OCI-LY7 (cell line): ENCODE measurements around a stretch of chr13.

DNA sequence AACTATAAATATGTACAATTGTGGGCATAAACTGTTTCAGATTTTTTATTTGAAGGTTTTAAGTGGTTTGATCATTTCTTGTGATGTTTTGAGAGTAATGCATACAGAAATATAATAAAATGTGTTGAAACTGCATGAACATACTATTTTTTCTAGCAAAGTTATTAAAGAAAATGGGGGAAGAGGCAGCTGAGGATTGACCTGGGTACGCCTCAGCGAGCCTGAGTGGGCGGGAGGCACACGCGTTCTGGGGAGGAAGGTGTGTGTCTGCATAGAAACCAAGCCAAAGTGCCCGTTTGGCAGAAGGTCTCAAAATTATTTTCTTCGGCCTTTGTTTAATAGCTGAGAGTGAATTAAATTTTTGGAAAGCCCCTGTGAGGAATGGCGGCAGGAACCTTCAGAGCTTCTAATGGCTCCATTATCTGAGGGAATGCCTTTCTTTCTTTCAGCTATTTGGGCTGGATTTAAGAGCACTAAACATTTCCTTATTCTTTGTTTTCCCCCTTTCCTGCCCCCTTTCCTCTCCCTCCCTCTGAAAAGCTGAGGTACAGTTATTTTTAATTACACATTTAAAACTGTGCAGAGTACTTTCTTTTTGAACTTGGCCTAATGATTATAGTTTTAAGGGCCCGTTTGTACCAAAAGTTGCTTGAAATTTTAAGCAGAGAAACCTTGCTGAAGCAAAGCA is 5.2 kb downstream of the ZIC2 start:
- PRO-cap, result no peak
- RAMPAGE, long total RNA, result no peak

DNA sequence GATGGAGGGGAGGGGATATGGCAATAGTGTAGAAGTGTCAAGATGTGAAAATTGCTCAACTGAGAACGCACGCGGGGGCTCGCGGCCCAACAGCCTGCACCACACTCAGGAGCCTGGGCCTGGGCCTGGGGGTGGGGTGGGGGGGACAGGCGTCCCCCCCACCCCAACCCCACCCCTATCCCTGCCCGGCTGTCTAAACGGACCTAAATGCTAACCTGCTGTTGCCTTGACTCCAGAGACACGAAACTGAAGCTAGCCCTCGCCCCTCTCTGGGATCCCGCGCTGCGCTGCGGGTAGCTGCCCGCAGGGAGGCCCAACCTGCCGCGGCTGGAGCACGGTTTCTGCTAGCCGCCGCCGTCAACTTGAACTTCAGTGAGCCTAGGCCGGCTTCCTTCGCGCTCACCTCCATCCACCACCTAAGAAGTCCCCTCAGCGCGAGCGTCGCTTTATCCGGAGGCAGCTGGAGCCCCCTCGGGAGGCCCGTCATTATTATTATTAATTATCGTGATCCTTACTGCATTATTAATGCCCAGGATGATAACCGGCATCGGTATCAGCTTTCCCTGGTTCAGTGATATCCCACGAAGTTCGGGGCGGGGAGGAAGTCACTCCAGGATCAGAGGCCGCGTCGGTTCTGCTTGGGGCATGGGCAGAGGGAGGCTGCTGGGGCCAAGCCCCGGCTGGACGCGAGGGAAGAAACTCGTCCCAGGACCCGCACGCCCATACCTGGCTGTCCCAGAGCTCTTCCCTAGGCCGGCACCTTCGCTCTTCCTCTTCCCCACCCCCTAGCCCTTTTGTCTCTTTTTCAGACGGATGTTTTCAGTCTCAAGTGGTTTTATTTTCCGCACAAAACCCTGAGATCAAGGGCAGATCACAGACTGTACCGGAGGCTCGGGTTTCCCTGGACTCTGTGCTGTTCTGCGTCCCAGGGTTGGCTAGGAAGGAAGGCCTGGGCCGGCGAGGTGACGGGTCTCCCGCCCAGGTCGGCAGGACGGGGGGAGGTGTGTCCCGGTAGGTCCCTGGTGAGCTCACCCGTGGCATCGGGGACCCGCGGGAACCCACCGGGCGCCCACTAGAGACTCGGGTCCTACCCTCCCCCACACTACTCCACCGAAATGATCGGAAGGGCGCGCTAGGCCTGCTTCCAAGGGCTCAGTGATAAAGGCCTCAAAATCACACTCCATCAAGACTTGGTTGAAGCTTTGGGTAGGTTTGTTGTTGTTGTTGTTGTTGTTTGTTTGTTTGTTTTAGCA is 7.6 kb downstream of the ZIC2 start:
- PRO-cap, result no peak
- RAMPAGE, long total RNA, result no peak

DNA sequence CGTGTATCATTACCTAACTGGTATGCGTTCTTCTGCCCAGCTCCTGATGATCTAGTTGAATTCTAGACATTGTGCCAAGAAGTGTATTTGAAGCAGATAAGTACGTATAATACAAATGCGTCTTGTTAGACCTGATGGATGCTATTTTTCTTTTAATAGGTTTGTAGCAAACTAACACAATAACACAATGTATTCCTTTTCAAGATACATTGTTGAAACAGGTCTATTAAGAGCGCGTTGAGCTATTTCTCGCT is 14.6 kb downstream of the ZIC2 start:
- PRO-cap, result no peak
- RAMPAGE, long total RNA, result no peak

DNA sequence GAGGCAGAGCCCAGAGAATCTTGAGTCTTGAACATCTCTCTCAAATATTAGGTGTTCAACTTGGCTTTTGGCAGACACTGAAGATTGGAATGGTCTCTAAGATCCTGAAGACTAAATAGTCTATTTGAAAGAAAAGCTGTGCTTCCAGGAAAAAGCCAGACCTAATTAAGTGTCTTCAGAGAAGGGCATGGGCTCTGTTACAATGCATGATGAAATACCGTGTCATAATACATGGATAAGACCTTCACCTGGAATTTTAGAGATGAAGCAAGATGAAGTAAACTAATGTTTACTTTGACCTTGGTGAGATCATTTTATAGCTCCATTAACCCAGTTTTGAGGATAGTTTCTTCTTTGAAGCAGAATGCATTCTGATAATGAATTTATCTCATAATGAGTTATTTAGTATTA is 9.9 kb downstream of the PCCA start:
- PRO-cap, result no peak
- RAMPAGE, long total RNA, result no peak

- PRO-cap, result no peak
- RAMPAGE, long total RNA, result no peak
Observed at GRCh38 chr13:100129673-100129924, 40.7 kb downstream of the PCCA start.

DNA sequence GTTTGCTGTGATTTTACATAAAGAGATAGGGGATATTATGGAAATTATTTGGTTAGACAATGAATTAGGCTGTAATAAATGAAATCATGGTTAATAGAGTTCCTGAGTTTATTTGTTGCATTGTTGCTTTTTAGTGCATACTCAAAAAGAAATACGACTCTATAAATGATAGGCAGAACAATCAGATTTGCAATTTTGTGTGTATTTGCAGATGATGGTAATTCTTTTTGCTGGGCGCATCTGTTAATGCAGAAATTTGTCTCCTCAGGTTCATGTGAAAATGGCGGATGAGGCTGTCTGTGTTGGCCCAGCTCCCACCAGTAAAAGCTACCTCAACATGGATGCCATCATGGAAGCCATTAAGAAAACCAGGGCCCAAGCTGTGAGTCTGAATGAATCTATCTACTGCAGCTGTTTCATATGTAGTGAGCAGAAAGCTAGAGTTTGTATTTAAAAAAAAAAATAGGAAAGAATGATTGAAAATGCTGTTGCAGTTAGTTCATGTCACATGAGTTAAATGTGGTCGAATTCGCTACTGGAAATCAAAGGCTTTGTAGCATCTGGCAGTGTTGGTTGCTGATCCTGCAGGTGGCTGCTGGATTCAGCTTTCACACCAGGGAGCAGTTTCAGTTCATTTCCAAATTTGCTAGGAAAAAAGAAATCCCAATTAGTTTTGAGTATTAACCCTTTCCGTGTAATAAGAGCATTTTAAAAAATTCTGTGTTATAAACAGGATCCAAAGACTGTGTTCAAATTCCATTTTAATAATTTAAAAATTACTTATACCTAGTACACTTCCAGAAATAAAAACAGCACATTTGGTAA is 66.0 kb downstream of the PCCA start:
- PRO-cap, result no peak
- RAMPAGE, long total RNA, result no peak

DNA sequence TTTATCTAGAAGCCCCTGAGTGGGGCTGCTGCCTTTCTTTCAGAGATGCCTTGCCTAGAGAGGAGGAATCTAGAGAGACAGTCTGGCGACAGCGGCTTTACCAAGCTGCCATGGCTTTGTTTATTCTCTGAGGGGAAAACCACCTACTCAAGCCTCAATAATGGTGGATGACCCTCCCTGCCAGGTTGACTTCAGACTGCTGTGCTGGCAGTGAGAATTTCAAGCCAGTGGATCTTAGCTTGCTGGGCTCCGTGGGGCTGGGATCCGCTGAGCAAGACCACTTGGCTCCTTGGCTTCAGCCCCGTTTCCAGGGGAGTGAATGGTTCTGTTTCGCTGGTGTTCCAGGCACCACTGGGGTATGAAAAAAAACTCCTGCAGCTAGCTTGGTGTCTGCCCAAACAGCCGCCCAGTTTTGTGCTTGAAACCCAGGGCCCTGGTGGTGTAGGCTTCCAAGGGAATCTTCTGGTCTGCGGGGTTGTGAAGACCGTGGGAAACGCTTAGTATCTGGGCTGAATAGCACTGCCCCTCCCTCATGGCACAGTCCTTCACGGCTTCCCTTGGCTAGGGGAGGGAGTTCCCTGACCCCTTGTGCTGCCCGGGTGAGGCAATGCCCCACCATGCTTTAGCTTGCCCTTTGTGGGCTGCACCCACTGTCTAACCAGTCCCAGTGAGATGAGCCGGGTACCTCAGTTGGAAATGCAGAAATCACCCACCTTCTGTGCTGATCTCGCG is 211.9 kb downstream of the GGACT start:
- PRO-cap, result no peak
- RAMPAGE, long total RNA, result no peak

DNA sequence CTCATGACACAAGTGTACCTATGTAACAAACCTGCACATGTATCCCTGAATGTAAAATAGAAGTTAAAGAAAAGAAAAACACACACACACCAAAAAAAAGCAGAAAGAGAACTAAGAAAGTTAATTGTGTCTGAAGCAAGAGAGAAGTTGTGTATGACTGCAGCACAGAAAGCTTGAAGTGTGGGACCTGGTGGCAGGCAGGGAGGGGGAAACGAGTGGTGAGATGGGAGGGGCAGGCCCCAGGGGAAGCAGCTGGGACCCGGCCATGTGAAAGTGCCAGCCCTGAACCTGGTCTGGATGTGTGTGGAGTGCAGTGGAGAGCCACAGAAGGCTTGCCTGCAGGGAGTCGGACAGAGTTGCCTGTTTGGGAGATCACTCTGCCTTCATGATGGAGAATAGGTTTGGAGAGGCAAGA is 199.0 kb downstream of the GGACT start:
- PRO-cap, result no peak
- RAMPAGE, long total RNA, result no peak

GRCh38 chr13:100436057-100436618 is 152.5 kb downstream of the GGACT start:
- PRO-cap, result no peak
- RAMPAGE, long total RNA, result no peak

DNA sequence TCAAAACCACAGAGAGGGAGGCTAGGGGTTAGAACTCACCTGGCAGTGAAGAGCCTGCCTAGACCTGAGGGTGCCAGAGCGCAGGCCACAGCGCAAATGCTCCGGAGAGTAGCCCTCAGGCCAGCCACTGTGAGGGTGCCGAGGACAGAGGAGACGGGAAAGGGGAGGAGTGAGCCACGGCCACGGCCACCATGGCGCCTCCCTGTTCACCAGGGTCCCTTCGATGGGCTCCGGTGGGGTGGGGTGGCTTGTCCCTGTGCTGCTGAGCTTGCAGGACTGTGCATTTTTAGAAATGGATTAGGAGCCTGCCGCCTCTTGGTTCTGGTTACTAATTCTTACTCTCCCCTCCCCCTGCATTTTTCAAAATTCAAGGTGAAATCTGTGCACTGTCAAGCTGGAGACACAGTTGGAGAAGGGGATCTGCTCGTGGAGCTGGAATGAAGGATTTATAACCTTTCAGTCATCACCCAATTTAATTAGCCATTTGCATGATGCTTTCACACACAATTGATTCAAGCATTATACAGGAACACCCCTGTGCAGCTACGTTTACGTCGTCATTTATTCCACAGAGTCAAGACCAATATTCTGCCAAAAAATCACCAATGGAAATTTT is 58.8 kb downstream of the GGACT start:
- PRO-cap, result no peak
- RAMPAGE, long total RNA, result no peak

GRCh38 chr13:100533459-100533995 is 55.1 kb downstream of the GGACT start:
- PRO-cap, result no peak
- RAMPAGE, long total RNA, result no peak

DNA sequence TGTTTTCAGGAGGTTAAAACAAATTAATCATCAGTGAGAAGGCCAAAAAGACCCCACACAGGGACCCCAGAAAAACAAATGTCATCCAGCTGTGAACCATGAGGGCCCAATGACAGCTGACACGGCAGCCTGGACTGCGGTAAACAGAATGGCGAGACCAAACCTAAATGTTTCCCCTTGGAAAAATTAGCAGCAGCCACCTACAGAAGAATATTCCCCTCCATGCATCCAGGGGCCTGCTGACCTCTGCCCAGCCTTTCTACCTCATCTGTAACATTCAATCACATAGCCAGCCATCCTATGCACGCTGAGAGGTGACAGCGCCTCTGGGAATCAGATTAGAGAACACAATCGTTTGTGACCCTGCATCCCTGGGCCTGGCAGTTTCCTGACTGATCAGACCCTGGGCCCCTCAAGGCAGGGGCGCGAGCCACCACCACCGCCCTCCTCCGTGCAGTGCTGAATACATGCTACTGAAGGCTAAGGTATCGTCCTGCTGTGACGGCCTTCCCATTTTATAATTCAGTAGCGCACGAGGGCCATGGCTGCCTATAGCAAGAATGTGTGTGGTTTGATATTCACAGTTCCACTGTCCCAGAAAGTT is 1.3 kb downstream of the TMTC4 start:
- PRO-cap, result no peak
- RAMPAGE, long total RNA, result no peak

DNA sequence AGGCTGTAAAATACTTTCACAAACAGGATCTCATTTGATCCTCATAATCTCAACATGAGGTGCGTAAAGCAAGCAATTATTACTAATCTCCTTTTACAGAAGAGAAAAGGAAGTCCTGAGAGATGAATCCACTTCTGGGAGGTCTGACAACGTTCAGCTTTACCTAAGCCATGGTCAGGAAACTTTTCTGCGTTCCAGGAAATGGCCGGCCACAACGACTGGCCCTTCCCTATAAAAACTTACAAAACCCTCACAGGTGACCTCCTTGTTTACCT is 351.6 kb upstream of the TMTC4 start:
- PRO-cap, result no peak
- RAMPAGE, long total RNA, result no peak

GRCh38 chr13:102879525-102880327 is 33.9 kb downstream of the ERCC5 start:
- PRO-cap, result no peak
- RAMPAGE, long total RNA, result no peak

- PRO-cap, result no peak
- RAMPAGE, long total RNA, result no peak
Observed at GRCh38 chr13:102900104-102900546, 54.3 kb downstream of the ERCC5 start.

DNA sequence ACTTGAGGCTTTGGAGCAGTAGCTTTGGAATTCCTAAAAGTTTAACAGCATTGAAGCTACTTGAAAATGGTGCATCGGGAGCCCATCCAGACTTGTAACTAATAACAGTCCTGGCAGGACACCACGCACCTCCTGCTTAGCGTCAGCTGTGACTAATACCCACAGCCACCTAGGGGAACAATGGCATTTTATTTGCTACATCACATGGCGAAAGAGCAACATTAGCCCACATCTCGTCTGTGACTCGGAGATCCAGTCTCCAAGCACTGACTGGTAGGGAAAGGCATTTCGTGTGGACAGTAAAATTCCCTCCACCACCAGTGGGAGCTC is 894.4 kb upstream of the DAOA start:
- PRO-cap, result no peak
- RAMPAGE, long total RNA, result no peak

DNA sequence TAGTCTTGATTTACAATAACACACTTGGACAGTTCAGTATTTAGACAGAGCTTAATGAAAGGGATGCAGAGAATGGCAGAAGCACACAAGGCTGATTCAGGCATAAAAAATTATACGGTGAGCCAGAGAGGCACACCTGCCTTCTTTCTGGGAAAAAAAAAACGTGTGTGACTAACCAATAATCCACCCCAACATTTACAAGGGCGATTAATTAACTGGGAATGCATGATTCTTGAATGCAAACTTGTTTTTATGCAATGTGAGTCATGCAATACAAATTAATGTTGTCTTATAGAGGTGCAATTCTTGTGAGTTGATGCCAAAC is 348.3 kb downstream of the DAOA start:
- PRO-cap, result no peak
- RAMPAGE, long total RNA, result no peak

DNA sequence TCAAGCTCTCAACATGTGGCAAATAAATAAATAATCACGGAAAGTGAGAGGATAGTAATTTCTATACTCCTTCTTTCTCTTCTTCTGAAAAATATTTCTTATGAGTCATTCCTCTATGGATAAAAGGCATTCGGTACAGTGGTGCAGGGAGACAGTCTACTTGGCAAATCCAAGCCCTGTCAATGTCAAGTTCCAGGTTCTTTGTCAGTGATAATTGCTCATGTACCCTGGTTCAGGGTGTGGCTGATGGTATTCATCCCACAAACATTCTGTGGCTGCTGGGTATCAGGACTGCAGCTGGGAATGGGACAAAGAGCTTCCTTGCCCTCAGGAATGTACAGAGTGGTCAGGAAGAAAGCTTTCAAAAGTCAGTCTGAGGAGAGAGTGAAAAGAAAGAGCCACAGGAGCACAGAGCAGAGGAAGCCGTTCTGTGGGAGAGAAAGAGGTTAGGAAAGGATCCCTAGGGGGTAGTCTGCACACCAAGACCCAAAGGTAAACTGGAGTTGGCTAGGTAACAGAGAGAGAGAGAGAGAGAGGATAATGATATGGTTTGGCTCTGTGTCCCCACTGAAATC is 384.1 kb downstream of the EFNB2 start:
- PRO-cap, result no peak
- RAMPAGE, long total RNA, result no peak

- PRO-cap, result no peak
- RAMPAGE, long total RNA, result no peak
Observed at GRCh38 chr13:106490807-106491763, 44.4 kb downstream of the EFNB2 start.

- PRO-cap, result no peak
- RAMPAGE, long total RNA, result no peak
Observed at GRCh38 chr13:106534297-106534863, 1.1 kb downstream of the EFNB2 start.